Measurements from ENCODE around the gene TMEM30B.

DNA sequence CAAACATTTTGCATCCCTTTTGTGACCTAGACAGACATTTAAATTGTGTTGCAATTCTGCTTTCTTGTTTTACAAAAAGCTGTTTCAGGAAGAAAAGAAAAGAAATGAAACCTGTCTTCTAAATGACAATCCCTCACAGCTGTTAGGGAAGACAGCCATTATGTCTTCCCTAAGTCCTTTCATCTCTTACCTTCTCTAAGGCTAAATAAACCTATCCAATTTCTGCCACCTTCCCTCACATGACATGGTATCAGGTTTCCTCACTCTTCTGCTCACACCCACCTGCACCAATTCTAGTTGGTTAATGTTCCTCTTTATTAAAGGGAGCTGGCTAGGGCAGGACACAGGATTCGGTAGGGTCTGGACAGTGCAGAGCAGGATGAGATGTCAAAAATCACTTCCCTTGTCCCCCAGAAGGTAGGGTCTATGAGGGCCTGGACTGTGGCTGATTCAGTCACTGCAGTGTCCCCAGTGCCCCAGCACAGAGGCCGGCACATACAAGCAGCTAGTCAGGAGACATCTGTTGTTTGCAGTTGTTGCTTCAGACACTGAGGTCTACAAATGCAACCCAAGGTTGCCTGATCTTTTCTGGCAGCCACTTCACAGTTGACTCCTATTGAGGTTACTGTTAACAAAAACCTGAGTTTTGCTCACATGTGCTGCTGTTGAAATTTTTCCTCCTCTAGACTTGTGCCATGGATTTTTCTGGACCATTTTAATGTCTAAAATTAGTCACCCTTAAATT, 3.7 kb downstream of the DHRS7 start:
- PRO-cap, result no peak

DNA sequence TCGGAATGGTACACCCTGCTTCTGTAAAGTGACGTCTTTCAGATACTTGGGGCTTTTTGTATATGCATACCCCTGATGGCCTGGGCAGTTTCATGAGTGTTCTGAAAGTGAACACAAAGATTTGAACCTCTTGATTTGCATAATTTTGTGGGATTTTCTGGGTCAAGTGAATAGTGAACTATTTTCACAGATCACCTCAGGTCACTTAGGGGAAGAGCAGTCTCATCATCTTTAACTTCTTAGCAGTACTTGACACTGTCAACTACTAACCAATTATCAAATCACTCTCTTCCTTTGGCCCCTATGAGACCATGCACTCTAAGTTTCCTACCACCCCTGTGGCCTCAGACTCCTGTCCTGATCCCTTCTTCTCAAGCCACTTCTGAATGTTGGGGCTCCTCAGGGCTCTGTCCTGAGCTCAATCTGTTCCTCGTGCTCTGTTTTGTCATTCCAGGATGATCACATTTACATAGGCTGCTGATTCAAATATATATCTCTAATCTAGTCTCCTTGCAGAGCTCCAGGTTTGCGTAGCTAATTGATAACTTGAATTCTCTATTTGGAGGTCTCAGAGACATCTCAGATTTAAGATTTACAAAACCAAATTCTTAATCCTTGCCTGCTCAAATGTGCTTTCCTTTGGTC, 36.2 kb upstream of the PPM1A start:
- PRO-cap, result no peak

GRCh38 chr14:60247794-60248275, 1.2 kb upstream of the PPM1A start:
- PRO-cap, result bidirectional peak, plus-strand start at chr14:60248172, minus-strand start at chr14:60248042

- PRO-cap, result no peak
Measured at GRCh38 chr14:60265520-60265767, 16.4 kb downstream of the PPM1A start.

DNA sequence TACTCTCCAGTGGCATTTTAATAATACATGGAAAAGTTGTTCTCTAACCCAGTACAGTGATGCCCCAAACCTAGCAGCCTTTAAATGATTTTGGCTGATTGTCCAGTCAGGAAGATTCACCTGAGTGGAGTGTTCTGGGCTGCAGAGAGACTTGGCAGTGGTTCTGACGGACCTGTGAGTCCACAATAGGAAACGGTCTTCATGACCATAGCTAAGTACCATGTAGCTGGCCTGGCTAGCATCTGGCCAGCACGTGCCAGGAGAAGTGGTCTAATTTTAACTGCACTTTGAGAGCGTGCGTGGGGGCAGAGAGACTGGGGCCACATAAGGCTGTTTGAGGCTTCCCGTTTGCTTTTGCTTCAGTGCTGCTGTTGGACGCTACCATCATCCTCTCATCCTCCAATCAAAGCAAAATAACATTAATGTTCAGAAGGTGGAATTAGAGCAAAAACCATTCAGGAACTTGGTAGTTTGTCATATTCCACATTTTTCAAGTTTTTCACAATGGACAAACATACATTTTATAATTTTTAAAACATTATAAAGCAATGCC, 54.8 kb downstream of the PPM1A start:
- PRO-cap, result no peak

DNA sequence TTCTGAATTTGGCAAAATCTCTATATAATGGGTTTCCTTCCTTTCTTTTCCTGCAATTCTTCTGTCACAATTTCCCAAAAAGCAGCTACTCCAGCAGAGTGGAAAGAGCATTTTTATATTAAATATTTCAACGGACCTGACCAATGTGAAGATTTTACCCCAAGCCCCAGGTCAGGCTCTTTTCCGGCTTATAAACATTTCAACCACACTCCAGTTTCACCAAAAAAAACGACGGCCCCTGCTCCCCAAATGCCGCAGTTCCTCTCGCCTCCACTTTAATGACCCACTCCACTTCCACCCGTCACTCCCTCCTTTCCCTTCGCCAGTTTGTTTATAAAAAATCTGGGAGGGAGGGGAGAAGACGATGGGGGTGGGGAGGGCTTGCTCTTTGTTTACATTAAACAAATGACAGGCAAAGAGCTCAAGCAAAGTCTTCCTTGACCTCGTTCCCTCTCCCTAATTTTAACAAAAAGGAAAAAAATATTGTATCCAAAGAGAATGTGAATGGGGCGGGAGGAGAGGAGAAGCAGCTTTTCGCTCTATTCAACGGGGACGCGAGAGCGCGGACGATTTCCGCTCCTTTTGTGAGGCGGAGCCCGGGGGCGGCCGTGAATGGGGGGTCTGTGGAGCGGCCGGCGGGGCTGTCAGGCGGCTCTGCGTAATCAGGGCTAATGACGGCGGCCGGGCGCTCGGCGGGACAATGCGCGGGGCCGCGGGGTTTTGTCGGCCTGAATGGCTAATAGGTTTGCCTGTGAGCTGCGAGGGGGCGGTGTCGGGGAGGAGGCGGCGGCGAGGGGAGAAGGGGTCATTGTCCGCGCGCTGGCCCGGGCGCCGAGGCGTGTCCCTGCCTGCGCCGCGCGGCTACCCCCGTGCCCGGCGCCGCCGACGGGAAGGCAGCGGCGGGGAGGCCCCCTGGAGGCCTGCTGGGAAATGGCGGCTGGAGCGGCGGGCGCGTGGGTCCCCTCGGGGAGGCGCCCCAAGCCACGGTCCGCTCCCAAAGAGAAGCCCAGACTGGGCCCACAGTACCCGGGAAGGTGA, 5.6 kb downstream of the SIX6 start:
- PRO-cap, result no peak

DNA sequence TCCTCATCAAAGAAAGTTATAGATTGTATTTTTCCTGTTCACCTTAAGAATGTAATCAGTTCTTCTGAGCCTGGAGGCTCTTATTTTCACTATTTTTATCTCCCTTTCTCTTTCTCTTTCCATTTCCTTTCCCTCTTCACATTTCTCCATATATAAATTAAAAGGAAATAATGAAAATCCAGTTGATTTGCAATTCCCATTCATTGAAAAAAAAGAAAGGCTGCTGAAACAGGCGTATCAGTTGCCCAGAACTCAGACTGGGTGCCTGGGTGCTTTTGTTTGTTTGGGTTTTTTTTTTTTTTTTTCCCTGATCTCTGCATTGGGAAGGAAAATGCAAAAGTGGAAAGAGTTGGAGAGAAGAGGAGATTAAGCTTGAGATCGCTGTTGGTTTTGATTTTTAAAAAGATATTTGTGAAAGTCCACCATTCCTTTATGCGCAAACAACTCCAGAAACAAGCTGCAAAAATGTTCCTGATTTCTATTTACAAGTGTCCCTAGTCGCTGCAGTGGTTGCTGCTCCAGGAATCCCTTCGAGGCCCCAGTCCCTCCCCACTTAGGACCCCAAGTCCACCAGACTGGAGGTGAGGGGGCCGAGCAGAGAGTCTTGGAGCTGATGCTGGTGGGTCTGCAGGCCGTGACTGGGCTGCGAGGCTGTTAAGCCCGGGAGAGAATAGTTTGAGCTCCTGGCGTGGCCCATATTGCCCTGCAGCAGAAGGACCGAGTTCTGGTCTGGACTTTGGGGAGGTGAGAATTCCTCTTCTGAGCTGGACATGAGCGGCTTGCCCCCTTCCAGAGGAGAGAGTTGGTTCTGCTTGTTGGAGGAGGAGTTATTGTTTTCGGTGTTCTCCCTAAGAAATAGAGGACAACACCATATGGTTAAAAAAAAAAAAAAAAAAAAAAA, 3.3 kb downstream of the SIX1 start:
- PRO-cap, result no peak

- PRO-cap, result no peak
Measured at GRCh38 chr14:60982031-60982426, 984 bp downstream of the SLC38A6 start.

DNA sequence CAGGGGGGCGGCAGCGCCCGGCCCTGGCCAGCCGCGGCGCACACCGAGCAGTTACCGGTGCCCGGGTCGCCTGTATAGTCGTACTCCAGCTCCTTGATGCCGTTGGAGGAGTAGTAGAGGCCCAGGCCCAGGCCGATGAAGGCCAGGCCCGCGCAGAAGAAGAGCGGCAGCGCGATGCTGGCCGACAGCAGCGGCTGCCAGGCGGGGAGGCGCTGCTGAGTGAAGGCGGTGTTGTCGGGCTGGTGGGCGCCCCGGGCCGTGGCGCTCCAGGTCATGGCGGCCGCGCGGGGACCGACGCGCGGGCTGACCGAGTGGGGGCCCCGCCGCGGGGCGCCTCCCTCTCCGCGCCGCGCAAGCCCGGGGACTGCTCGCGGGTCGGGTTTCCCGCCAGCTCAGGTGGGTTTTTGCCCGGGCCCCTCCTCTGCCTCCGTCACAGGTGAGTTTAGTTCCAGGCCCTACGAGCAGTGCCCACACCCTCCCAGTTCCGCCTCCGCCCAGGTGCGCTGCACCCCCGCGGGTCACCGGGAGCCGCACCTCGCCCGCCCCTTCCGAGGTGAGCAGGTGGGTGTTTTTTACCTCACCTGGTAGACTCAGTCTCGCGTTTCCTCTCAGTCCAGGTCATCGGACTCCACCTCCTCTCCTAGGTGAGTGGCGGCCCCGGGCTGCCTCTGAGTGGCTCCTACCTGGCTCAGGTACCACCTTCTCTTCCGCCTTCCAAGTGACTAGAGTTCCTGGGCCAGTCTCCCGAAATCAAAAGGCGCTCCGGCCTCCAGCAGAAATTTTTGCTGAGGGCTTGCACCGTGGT, at the start of gene TMEM30B:
Gene TMEM30B (minus strand): TSS at position 466 of the 805 bp plus-strand sequence.
- PRO-cap, result bidirectional peak, plus-strand start at position 739 of the sequence, minus-strand start at position 359 of the sequence

GRCh38 chr14:61281678-61282158, 580 bp upstream of the TMEM30B start:
- PRO-cap, result unidirectional peak, minus-strand start at chr14:61281802

DNA sequence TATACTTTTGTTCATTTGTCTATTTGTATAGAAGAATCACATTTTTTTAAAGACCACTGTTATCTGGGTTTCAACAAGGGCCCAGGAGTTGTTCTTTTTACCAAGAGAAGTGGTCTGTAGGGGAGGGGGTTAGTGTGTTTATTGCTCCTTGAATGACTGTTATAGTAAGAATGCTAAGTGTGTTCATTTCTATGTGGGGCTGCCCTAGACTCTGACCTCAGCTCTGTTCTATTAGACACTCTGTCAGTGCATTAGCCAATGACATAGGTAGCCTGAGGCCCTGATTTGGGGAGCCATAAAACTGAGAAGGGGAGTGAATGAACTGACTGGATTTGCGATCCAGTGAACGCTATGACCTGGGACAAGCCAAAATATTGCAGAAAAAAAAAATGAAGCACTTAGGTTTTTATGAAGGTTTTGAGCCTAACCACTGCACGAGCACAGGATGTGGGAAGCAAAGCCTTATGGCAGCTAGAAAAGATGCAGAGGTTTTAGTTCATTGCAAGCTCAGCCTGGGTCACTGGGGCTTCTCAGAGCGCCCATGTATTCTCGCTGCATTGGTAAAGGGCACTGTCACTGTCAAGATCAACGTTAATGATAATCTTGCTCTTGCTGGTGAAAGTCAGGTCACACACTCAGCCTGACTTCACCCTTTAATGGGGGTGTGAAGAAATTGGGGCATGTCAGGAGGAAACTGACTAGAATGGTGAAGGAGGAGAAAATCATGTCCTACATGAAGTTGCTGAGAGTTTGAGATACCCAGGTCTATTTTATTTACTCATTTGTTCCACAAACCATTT, 63.8 kb downstream of the PRKCH start:
- PRO-cap, result no peak

GRCh38 chr14:61458800-61459162, 137.4 kb downstream of the PRKCH start:
- PRO-cap, result no peak

- PRO-cap, result no peak
Measured at GRCh38 chr14:61472804-61473674, 151.7 kb downstream of the PRKCH start.

- PRO-cap, result no peak
Measured at GRCh38 chr14:61477634-61478153, 156.3 kb downstream of the PRKCH start.

- PRO-cap, result no peak
Measured at GRCh38 chr14:61491111-61491430, 169.7 kb downstream of the PRKCH start.

DNA sequence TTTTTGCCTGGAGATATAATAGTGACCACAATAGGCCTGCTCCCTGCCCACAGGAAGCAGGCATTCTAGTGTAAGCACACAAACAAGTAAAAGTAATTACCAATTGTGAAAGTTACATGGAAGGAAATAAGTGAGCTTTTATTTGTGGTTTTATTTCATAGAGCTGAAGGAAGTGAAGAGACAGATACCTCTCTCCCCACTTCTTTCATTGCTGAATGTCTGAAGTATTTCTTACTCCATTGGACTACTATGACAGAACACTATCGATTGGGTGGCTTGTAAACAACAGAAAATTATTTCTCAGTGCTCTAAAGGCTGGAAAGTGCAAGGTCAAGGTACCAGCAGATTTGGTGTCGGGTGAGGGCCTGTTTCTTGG, 183.5 kb downstream of the PRKCH start:
- PRO-cap, result no peak

- PRO-cap, result unidirectional peak, minus-strand start at chr14:61527867
Measured at GRCh38 chr14:61527641-61528170, 167.6 kb upstream of the HIF1A start.

GRCh38 chr14:61537433-61538282, 157.7 kb upstream of the HIF1A start:
- PRO-cap, result no peak

DNA sequence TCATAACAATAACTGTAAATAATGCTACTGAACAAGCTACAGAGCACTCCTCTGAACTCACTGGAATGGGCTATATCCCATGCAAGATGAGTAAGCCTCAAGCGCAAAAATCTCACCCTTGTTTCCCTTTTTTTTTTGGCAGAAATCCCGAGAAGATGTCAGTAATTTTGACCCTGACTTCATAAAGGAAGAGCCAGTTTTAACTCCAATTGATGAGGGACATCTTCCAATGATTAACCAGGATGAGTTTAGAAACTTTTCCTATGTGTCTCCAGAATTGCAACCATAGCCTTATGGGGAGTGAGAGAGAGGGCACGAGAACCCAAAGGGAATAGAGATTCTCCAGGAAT, 145.8 kb upstream of the HIF1A start:
- PRO-cap, result no peak

DNA sequence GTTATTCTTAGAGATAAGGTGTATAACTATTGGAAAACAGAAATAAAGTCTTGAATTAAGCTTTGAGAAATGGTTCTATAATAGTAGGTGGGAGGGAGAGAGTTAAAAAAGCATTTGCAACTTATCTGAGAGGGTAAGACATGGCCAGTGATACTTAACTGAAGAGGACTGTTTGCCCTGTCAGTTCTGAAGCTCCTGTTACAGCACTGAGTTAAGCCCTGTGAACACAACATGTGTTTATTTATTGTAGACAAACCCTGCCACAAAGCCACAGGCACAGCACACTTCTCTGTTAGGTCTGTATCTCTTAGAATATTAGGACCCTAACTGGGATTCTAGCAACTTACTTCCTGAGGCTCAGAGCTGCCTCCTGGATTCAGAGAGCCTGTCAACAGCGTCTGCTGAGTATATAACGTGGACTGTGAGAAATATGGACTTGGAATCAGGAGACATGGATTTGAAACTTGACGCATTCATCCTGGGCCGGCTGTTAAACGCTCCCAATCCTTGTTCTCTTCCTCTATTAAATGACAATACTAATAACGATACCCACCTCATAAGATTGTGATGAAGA, 135.0 kb upstream of the HIF1A start:
- PRO-cap, result no peak

Data from trachea (tissue), 1 donor.